Mesenchymal stem cell of the bone marrow (primary cell): ENCODE measurements around a stretch of chr7.

DNA sequence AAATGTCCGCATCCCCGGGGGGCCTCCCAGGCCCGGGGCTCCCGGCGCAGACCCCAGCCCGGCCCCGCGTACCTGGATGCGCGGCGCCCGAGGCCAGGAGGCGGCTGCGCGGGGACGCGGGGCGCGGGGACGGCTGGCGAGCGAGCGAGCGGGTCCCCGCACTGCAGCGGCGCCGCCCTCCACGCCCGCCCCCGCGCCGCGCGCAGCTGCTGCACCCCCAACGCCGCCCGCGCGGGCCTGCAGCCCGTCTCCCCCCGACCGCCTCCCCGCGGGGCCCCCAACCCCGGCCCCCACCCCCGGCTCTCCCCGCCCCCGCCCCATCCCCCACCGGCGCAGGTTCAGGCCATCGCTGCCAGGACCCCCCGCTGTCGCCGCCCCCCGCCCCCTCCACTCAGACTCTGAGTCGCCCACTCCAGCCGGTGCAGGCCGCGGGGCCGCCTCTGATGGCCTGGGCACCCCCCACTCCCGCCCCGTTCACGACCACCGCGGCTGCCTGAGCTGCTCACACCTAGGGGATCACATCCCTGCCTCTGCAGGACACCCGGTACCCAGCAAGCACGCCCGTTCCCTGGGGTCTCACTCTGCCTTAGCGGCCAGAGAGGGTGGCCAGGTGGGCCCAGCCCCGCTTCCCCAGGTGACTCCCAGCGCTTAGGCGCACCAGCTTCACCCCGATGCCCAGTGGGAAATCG, 14.0 kb upstream of the DNAAF5 start:
- CAGE, long polyA plus RNA: no peak

DNA sequence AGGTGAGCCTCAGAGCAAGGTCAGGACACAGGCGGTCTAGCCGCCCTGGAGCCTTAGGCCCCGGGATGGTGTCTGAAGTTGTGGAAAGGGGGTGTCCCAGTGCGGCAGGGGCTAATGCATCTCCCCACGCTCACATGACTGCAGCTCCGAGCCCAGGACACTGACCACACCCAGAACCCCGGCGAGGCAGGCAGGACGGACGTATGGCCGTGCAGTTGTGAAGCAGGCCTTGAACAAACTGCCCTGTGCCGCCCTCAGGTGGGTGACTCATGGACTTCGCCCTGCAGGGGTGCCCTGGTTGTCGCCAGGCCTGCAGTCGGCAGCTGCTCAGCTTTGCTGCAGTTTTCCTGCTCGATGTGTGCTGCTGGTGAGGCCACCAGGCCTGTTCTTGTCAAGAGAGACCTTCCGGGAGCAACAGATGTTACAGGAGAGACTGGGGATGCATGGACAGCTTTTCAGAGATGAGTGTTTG, 5.1 kb upstream of the PRKAR1B start:
- CAGE, long polyA plus RNA: no peak

DNA sequence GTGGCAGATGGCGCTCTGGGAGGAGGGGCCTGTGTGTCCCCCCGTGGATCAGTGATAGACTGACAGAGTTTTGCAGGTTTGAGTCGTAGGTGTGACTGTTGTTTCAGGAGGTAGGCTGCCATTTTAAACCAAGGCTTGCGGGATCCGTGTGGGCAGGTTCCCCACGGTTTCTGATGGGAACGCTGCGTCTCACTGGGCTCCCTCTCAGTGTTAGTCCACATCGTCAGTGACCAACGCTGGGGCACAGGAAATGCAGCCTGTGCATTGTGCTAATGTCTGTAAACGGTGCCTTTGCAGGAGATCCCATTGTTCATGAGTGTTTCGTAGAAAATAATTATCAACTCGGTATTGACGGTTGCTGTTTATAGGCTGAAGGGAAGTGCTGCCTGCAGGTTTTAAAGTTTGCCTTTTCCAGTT, 5.7 kb upstream of the SUN1 start:
- CAGE, long polyA plus RNA: no peak

DNA sequence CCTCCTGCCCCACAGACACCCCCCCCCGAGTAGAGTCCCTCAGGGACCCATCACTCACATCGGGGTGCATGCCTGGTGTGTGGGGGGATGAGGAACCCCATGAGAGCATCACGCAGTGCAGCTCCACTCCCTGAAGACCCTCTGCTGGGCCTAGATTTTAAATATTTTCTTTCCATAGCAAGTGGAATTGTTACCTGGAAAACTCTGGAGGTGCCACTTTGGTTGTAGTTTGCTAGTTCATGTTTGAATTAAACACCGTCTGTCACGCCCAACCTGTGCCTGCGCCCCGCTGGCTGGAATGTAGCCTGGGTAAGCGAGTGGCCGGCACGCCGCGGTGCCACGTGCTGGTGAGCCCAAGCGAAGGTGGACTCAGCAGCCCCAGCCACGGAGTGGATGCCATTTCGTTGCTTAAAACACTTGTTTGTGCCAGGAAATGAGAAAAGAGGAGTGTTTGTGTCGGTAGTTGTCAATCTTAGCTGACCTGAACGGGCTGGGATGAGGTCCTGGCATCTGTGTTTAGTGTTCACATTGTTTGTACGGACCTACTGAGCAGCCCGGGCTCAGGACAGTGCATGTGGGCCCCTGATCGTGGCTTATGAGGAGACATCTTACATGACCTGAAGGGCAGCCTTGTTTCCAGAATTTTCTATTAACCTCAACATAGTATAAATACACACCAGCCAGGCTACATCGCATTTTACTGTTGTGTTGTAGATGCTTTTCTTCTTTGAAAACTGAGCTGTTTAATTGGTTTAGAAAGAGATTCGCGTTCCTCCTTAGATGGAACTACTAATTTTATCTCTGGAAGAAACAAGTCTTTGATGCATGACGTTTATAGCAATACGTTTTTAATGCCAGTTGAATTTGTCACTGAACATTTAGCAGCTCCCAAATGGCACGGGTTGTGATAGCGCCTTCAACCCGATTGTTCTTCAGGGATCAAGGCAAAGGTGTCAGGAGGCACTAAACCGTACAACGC, 2.9 kb downstream of the GET4 start:
- CAGE, long polyA plus RNA: no peak

DNA sequence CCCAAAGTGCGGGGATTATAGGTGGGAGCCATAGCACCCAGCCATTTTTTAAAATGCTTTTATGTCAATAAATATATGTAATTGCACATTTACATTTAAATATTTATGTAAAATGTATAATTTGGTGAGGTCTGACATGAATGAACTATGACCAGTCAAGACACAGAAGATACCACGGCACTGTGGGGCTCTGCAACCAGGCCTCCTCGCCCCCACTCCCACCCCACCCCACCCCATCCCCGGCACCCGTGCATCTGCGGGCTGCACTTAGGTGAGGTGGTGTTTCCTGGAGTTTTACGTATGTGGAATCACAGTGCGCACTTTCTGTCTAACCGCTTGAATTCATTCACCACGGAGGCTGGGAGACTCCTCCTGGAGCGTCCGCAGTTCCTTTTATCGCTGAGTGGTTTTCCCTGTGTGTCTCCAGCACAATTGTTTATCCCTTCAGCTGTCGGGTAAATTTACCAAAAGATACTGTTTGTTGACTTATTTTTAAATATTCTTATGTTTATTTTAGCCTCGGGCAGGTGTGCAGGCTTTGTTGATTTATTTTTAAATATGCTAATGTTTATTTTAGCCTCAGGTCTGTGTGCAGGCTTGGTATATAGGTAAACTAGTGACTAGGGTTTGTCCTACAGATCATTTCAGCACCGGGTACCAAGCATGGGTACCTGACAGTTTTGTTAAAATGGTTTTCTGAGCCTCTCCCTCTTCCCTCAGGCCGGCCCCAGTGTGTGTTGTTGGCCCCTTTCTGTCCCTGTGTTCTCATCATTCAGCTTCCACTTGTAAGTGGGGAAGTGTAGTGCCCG, 5.0 kb downstream of the GET4 start:
- CAGE, long polyA plus RNA: no peak

DNA sequence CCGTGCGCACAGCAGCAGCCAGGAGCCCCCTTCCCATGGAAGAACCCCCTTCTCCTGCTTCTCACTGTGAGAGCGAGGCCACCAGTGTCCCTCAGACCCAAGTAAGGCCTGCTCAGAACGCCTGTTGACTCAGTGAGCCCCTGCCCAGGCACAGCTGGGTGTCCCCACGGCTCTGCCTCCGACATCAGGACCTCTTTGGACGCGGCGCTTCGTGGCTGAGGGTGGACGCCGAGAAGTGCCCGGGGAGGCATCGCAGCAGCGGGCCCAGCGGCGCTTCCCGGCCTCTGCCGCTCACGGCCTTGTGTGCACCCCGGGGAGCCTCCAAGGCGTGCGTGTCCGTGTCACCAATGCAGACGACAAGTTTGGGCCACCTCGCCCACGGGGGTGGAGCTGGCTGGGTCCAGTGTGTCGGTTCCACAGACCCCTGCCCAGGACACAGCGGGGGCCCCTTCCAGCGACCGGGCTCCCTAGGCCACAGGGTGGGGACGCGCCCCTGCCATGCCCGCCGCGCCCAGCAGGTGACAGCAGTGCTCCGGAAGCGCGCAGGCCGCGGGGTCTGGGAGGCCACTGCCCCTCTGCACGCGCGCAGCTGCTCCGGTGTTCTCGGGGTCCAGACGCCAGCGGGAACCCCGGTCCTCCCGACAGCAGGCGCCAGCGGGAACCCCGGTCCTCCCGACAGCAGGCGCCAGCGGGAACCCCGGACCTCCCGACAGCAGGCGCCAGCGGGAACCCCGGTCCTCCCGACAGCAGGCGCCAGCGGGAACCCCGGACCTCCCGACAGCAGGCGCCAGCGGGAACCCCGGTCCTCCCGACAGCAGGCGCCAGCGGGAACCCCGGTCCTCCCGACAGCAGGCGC, 32.4 kb downstream of the GET4 start:
- CAGE, long polyA plus RNA: no peak

DNA sequence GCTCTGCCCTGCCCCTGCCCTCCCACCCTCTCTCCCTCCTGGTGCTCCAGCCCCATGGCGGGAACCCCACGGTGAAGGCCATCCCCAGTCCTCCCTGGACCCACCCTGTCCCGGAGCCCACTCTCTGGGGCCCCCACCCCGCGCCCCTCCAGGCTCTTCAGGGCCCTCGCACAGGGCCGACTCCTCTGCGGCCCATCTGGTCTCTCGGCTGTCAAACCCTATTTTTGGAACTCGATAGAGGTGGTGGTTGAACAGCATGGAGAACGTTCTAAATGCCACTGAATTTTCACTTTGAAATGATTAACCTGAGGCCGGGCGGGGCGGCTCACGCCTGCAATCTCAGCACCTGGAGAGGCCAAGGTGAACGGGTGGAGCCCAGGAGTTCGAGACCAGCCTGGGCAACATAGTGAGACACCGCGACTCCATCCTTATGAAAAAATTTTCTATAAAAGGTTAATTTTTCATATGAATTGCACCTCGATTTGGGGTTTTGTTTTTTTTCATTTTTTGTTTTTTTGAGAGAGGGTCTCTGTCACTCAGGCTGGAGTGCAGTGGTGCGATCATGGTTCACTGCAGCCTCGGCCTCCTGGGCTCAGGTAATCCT, 7.8 kb downstream of the ADAP1 start:
- CAGE, long polyA plus RNA: no peak

DNA sequence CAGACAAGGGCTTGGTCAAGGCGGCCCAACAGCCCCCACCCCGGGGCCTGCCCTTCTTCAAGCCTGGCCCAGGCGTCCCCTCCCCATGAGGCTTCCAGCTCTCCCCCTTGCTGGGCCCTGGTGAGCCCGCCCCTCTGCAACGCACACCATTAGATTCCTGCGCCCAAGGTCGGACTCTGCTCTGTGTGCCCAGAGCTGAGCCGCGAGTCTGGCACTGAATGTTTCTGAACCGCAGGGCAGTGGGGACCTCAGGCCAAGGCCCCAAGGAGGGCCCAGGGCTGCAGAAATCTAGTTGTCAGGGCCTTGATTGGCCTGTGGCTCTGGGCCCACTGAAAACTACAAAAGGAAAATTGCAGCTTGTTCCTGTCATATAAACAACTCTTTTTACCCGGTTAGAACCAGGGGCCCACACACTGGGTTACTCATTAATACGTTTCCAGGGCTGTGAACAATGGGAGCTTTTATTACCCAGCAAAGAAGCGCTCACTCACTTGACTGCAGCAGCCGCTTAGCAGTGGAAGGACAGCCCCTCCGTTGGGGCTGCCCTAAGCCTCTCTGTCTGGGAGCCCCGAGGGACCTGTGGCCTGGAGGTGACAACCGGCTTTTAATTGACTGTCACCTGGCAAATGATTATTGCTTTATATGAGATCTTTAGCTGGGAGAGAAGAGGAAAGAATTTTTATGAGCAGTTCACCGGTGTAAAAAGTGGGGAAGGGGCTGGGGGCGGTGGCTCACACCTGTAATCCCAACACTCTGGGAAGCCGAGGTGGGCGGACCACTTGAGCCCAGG, 2.4 kb upstream of the COX19 start:
- CAGE, long polyA plus RNA: no peak

DNA sequence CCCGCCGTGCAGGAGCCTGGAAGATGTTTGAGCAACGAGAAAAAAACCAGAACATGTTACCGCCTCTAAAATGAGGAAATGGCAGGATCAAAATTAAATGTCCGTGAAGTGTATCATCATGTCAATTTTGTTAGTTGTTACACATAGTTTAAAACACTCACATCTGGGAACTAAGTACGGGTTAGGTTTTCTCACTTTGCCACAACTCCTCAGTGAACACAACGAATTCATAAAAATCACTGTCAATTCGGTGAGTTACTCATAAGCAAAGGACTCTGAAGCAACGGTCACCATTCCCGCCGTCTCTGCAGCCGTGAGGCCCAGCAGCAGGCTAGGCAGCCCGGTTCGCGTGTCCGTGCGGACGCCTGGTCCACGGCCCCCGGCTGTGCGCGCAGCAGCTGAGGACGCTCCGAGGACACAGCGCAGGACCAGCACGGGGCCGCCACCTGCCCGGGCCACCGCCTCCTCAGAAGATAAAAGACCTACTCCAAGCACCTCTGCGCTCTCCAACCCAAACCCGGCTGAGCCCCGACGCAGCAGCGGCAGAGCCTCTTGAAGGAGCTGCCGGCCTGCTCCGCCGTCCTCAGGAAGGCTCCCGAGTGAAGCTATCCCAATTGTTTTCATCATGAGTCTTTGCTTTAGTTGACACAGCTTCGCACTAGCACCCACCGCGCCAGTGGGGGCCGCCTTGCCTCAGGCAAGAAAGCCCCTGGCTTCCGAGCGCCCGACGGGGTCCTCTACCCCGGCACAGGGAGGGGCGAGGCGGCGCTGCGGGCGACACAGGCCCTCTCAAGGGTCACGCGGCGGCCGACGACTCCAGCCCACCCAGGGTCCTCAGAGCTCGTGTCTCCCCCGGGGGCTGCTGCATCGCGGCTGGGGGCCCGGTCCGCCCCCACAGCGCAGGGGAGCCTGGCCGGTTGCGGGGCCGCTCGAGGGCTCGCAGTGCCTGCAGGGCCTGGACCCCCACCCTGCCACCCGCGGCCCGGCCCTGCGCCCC, 17.0 kb upstream of the GPR146 start:
- CAGE, long polyA plus RNA: no peak

- CAGE, long polyA plus RNA: no peak
Measured at GRCh38 chr7:1045398-1046261, 1.3 kb downstream of the GPR146 start.

DNA sequence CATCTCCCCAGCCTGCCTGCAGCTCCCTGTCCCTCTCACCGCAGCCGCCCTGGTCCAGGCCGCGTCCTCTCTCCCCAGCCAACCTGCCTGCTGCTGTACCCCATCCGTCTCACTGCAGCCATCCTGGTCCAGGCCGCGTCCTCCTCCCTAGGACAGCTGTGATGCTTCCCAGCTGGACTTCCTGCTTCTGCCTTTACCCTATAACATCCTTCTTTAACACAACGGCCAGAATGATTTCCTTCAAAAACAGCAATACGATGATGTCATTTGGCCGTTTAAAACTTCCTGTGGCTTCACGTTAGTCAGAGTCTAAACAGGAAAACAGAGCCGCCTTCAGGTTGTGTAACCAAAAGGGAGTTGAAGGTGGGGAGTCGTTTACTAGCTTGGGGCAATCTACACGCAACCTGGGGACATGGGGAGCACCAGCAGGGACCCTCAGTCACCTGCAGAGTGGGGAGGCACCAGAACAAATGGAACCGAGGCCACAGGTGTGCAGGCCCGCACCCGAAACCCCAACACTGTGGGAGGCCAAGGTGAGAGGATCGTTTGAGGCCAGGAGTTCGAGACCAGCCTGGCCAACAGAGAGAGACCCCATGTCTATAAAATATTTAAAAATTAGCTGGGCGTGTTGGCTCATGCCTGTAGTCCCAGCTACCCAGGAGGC, 32.3 kb upstream of the ZFAND2A start:
- CAGE, long polyA plus RNA: no peak

DNA sequence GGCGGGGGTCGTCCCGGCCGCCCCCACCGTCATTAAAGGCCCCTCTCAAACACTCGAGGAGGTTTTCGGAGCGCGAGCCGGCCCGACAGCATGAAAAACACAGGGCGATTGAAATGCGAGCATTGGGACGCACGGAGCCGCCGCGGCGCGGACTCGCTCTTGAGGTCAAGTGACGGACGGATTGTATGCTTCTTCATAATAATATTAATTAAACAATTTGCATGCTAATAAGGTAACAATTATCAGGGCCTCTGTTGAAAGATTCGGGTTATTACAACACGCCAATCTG, 2.3 kb upstream of the UNCX start:
- CAGE, long polyA plus RNA: no peak

GRCh38 chr7:1240096-1241126, 7.7 kb downstream of the UNCX start:
- CAGE, long polyA plus RNA: no peak

- CAGE, long polyA plus RNA: no peak
Measured at GRCh38 chr7:1263350-1263709, 30.7 kb downstream of the UNCX start.

GRCh38 chr7:1298913-1299182, 66.2 kb downstream of the UNCX start:
- CAGE, long polyA plus RNA: no peak

DNA sequence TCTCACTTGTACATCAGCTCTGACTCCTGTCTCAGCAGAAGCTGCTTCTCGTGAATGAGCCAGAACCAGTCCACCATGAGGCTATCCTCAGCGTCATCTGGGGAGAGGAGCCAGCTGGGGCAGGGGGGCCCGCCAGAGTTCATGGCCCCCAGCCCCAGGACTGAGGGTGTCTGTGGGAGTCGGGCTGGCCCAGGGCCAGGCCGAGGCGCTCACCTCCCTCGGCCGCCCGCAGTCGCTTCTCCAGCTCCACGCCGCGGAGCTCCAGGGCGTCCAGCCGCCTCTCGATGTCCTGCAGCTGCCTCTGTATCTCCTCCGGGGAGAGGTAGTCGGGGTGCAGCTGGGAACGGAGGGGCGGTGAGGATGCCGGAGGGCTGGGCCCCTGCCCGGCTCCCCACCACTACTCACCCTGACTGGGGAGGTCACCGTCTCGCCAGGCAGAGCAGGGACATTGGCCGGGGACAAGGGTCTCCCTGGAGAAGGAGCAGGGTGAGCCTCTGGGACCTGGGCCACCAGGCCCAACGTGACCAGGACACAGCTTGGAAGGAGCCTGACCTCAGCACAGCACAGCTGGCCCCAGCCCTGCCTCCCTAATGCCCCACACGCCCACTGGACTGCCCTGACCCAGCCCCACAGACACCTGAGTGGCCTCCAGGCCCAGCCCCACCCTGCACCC, 21.2 kb downstream of the MICALL2 start:
- CAGE, long polyA plus RNA: no peak

DNA sequence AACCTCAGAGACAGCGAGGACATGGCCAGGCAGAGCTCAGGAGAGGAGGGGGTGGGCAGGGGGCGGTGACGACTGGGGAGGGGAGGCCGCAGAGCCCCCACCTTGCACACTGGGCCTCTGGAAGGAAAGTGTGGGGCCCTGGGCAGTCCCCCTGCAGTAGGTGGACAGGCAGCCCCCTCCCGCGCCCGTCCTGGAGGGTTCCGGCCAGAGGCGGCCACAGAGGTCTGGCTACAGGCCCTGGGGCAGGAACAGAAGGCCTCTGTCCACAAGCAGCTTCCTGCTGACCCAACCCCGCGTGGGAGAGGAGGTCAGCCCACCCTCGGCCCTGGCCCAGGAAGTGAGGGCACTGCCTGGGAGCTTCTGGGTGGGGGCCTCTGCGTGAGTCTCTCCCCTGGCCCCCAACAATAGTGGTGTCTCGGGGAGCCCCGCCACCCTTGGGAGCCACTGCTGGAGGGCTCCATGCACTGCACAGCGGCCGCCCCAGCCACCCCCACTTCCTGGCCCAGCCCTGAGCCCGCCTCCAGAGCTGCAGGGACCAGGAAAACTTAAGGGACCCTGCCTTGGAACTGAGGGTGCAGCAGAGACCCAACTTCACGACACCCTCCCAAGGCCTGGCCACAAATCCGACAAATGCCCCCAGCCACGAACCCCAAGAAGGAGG, 4.7 kb downstream of the MICALL2 start:
- CAGE, long polyA plus RNA: no peak

DNA sequence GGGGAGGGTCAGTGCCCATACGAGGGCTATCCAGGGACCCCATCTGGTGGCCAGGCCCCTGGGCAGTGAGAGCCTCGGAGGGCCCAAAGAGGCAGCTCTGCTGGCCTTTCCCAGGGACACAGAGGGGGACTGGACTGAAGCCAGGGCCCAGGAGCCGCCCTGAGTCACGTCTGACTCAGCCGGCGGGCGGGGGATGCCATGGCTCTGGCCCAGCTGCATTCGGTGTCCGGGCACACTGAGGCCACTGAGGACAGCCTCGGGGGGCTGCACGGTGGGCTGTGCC, 544 bp downstream of the MICALL2 start:
- CAGE, long polyA plus RNA: no peak

DNA sequence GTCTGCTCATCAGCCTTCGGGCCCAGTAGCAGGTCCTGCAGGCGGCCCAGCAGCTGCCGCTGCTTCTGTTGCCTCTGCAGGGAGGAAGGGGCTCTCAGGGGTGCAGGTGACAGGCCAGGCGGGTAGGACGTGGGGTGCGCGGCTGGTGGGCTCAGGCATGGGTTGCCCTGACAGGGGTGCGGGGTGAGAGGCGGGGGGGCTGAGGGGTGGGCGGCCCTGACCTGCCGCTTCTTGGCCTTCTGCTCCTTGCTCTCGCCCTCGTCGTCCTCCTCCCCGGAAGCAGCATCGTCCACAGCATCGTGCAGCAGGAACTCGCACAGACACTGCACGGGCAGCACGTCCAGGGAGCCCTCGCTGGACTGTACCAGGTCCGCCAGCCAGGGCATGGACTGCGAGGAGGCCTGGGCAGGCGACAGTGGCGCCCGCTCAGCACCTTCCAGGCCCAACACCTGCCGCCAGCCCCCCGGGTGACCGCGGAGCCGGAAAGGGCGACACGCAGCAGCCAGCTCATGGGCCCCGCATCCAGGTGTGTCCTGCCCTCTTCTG, 17.4 kb downstream of the INTS1 start:
- CAGE, long polyA plus RNA: no peak

- CAGE, long polyA plus RNA: no peak
Measured at GRCh38 chr7:1505626-1506107, 1.5 kb upstream of the INTS1 start.